Upper lobe of left lung (tissue), 5 donors: ENCODE measurements around a stretch of chr16.

- PRO-cap, 2 experiments, result no peak in any of the 2 experiments
- RAMPAGE, long total RNA, 4 experiments, result no peak in any of the 4 experiments
Observed at GRCh38 chr16:75860611-75861221, 134.4 kb upstream of the CPHXL start.

- PRO-cap, 2 experiments, result no peak in any of the 2 experiments
- RAMPAGE, long total RNA, 4 experiments, result no peak in any of the 4 experiments
Observed at GRCh38 chr16:76268676-76269019, 8.6 kb upstream of the CNTNAP4 start.

DNA sequence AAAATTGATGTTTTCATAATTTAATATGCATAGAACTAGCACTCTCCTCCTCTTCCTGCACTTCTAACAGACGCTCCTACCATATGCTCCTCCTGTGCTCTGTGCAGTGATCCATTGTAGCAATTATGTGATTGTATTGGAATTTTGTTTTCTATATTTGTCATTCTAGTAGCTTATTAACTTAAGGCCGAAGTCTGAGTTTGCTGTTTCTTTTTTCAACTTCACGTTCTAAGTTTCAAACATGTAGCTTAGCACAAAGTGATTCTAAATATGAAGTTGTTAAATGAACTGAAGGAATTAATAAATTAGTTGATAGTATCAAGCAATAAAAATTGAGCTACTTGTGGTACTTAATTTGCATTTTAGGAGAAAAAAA, 290.7 kb upstream of the MON1B start:
- PRO-cap, 2 experiments, result no peak in any of the 2 experiments
- RAMPAGE, long total RNA, 4 experiments, result no peak in any of the 4 experiments

DNA sequence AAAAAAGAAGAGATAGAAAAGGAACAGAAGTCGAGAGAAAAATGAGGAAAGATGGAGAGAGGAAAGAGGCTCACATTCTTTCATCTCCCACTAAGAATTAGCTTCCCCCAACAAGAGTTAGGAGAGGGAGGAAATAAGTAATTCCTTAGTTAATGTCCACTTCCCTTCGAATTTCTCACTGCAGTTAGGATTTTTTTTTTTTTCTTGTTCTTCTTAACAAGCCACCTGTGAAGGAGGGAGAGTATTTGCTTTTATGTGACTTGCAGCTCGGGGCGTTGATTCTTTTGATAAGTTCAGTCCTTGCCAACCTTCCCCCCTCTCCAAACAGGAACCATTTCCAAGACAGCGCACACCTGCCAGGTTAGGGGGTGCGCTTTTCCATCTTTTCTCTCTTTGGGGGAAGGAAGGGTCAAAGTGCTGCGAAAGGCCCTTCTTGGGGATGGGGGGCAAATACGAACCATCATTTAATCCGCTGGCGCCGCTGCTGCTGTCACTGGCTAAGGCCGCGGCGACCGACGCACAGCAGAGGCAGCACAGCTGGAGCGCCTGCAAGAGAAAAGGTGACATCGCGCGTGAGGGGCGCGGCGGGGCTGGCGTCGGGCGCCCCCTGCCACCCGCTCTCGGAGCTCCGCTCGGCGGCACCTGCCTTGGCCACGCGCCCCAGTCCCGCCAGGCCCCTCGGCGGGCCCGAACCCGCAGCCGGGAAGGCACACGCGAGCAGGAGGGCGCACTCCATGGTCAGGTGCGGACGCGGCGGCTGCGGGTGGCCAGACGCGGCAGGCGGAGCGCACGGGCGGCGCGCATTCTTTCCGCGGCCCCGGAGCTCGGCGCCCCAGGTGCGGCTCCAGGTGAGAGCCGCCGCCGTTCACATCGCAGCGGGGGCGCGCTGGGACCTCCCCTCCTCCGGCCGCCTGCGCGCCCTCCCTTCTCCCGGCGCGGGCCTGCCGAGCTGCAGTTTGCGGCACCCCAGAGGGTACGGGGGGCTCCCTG, 579 bp downstream of the ADAMTS18 start:
- PRO-cap, 2 experiments, result no peak in any of the 2 experiments
- RAMPAGE, long total RNA, 4 experiments, result no peak in any of the 4 experiments

- PRO-cap, 2 experiments, result no peak in any of the 2 experiments
- RAMPAGE, long total RNA, 4 experiments, result no peak in any of the 4 experiments
Observed at GRCh38 chr16:77499409-77500164, 64.8 kb upstream of the ADAMTS18 start.

GRCh38 chr16:77775209-77775492, 13.2 kb upstream of the VAT1L start:
- PRO-cap, 2 experiments, result no peak in any of the 2 experiments
- RAMPAGE, long total RNA, 4 experiments, result no peak in any of the 4 experiments

DNA sequence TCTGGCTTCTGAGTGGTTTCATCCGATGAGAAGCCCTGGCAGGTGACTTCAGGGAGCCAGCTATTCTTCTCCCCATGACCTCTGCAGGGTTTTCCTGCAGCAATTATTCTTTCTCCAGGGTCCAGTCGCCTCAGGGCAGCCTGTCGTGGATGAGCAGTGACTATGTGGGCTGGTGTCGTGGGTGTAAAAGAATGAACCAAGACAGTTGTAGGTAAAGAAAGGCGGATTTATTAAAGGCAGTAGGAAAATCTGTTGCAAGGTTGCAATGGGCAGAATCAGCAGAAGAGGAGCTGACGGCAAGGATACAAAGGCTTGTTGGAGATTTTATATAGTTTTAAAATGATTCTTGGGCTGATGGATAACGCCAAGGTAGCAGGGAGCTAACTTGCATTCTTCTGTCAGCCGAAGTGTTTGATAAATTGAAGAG, 6.9 kb upstream of the WWOX start:
- PRO-cap, 2 experiments, result no peak in any of the 2 experiments
- RAMPAGE, long total RNA, 4 experiments, result no peak in any of the 4 experiments

- PRO-cap, 2 experiments, result no peak in any of the 2 experiments
- RAMPAGE, long total RNA, 4 experiments, result no peak in any of the 4 experiments
Observed at GRCh38 chr16:78277287-78277861, 177.9 kb downstream of the WWOX start.

- PRO-cap, 2 experiments, result no peak in any of the 2 experiments
- RAMPAGE, long total RNA, 4 experiments, result start-site peak on the plus strand in 1 of 4 experiments, at chr16:78666205-78666648 at its widest, 14 reads per replicate
Observed at GRCh38 chr16:78666206-78667159, 567.0 kb downstream of the WWOX start.

DNA sequence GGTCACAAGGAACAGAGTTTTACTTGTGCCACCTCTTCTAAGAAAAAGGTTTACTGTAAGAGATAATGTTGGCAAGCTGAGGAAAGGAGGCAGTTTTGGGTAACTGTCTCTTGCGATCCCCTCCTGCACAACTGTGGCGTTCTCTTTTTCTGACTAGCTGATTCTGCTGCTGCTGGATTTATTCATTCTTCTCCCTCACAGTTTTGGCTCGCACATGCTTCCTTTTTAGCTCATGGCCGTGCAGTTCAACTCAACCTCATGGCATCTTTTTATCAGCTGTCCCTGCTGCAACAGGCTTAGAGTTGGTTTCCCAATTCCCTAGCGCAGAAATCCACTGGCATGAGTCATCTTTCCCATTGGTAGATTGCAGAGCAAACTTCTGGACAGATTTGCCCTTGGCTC, 584.4 kb downstream of the WWOX start:
- PRO-cap, 2 experiments, result no peak in any of the 2 experiments
- RAMPAGE, long total RNA, 4 experiments, result no peak in any of the 4 experiments

DNA sequence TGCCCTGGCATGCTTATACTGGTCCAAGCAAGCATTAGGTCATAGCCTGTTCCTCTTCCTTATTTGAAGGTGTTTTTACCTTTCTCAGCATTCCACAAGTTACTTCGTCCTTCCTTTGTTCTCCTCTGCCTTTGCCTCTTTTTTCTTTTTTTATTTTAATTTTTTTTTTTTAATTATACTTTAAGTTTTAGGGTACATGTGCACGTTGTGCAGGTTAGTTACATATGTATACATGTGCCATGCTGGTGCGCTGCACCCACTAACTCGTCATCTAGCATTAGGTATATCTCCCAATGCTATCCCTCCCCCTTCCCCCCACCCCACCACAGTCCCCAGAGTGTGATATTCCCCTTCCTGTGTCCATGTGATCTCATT, 548.7 kb downstream of the MAF start:
- PRO-cap, 2 experiments, result no peak in any of the 2 experiments
- RAMPAGE, long total RNA, 4 experiments, result no peak in any of the 4 experiments

DNA sequence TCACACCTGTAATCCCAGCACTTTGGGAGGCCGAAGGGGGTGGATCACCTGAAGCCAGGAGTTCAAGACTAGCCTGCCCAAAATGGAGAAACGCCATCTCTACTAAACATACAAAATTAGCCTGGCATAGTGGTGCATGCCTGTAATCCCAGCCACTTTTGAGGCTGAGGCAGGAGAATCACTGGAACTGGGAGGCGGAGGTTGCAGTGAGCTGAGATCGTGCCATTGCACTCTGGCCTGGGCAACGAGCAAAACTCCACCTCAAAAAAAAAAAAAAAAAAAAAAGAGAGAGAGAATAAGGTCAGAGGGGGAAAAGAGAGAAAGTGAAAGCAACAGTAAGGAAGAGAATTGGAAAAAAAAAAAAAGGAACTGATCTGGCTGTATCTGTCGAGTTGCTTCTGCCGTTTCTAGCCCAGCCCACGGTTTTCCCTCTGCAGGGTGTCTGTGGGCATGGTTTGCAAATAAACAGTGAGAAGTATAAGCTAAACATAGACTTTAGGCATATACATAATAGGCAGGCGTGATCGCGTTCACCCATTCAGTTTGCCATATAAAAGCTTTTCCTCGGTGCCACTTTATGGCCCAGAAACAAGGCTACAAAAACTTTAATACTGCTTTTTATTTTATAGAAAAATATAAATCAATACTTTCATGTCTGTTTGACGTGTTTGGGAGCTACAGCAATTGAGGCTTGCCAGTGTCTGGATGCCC, 436.8 kb downstream of the MAF start:
- PRO-cap, 2 experiments, result no peak in any of the 2 experiments
- RAMPAGE, long total RNA, 4 experiments, result no peak in any of the 4 experiments

DNA sequence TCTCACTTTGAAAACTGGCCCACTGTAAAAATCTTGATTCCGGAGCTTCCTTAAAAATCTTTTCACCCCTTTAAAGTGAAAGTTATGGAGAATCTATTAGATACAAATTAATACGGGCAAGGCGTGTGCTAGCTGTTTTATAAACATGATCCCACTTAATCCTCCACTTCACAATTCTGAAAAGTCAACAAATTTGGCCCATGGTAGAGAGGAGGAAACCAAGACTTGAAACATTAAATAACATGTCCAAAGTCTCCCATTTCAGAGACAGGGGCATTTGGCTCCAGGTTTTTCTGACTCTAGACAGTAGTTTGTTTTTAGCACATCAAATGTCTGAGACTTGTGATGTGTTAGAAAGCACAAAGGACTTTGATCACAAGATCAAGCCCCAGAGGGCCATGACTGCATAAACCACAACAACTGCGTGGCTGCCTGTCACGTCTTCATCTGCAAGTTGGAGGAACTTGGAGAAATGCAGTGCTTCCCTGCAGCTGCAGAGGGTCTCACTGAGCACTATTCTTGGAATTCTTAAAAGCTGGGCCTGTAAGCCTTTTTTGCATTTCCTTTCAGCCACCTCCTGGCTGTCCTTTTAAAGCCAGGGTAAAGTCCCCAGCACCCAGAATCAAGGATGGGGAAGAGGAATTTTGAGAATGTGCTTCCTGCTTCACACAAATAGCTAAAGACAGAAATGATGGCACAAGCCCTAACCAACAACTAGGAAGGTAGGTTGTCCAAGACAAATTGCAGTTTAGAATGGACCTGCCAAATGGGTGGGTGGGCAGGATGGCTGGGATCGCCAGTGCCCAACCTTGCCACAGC, 431.4 kb downstream of the MAF start:
- PRO-cap, 2 experiments, result no peak in any of the 2 experiments
- RAMPAGE, long total RNA, 4 experiments, result no peak in any of the 4 experiments

- PRO-cap, 2 experiments, result no peak in any of the 2 experiments
- RAMPAGE, long total RNA, 4 experiments, result no peak in any of the 4 experiments
Observed at GRCh38 chr16:79253114-79253679, 347.3 kb downstream of the MAF start.

GRCh38 chr16:79438330-79438836, 162.2 kb downstream of the MAF start:
- PRO-cap, 2 experiments, result no peak in any of the 2 experiments
- RAMPAGE, long total RNA, 4 experiments, result no peak in any of the 4 experiments

- PRO-cap, 2 experiments, result peak in 1 of 2 experiments; most common plus-strand start chr16:79602411 (in 1); most common minus-strand start chr16:79602174 (in 1)
- RAMPAGE, long total RNA, 4 experiments, result no peak in any of the 4 experiments
Observed at GRCh38 chr16:79602056-79602508, 1.5 kb upstream of the MAF start.

DNA sequence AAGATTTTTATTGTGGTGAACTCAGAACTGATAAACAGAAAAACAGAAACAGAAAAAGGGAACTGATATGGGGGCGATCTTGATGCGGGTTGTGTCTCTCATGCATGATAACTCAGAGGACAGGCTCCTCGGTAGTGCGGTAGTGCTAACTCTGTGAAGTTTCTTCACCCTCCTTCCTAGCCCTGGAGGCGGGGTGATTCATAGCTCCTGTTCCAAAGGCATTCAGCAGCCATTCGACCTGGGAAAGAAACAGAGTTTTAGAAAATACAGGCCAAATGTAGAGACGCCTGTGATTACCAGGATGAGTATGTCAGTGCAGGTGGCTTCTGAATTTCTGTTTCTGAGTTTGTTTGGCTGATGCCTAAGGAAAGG, 5.5 kb upstream of the MAF start:
- PRO-cap, 2 experiments, result no peak in any of the 2 experiments
- RAMPAGE, long total RNA, 4 experiments, result no peak in any of the 4 experiments

DNA sequence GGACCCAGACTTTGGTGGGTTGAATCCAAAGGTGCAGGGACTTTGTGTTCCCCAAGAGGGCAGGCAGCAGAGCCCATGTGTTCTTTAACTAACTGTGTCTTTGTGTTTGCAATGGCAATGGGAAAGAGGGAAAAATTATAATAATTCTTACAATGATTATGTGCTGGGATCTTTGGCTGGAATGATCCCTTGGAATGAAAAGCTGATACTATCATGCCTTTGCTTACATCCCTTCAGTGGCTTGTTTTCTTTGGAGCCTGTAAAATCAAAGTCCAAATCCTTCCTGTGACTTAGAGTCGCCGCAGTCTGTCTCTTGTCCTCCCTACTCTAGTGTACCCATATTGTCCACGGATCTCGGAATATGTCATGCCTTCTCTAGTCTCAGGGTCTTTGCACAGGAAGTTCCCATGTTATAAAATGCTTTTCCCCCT, 111.7 kb upstream of the MAF start:
- PRO-cap, 2 experiments, result no peak in any of the 2 experiments
- RAMPAGE, long total RNA, 4 experiments, result no peak in any of the 4 experiments

GRCh38 chr16:79767766-79768461, 167.4 kb upstream of the MAF start:
- PRO-cap, 2 experiments, result peak in 1 of 2 experiments; most common plus-strand start chr16:79768204 (in 1)
- RAMPAGE, long total RNA, 4 experiments, result no peak in any of the 4 experiments

- PRO-cap, 2 experiments, result no peak in any of the 2 experiments
- RAMPAGE, long total RNA, 4 experiments, result no peak in any of the 4 experiments
Observed at GRCh38 chr16:79845644-79846241, 245.2 kb upstream of the MAF start.